HL-60 (cell line): ENCODE measurements around the genes HSFX2, MTMR1, CSAG2 and ZNF185.

- RRBS: no CpG with 5 or more reads among the region's 4 CpGs
Measured at GRCh38 chrX:148459157-148459751, 41.2 kb upstream of the AFF2 start.

GRCh38 chrX:149313896-149314467, 101.3 kb downstream of the ENSG00000287585 start:
- RRBS: no CpG with 5 or more reads among the region's 12 CpGs

GRCh38 chrX:149493522-149493968, 11.6 kb downstream of the IDS start:
- RRBS: no CpG with 5 or more reads among the region's 5 CpGs

DNA sequence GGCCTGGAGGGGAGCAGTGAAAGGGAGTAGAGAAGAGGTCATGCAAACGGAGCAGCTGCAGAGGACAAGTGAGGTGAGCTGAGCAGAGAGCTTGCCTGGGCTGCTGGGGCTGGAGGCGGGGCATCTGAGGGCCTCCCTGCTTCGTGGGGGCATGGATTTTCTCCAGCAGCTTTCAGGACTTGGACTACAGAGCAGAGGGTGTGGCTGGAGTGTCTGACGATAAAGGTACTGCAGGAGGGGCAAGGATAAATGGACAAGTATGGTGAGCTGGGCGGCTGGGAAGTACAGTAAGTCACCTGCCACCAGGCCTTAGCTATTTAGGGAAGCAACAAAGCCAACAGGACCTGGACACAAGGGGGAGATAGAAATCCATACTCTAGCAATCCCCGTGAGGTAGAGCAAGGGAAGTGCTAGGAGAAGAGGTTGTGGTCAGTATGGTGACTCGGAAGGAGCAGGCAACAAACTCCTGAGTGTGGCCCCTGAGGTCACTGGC, 11.1 kb downstream of the IDS start:
- RRBS: no CpG with 5 or more reads among the region's 7 CpGs

- RRBS: no CpG with 5 or more reads among the region's 23 CpGs
Measured at GRCh38 chrX:149595192-149595700, at the start of gene HSFX2. Gene HSFX2 (minus strand): TSS chrX:149595314.

DNA sequence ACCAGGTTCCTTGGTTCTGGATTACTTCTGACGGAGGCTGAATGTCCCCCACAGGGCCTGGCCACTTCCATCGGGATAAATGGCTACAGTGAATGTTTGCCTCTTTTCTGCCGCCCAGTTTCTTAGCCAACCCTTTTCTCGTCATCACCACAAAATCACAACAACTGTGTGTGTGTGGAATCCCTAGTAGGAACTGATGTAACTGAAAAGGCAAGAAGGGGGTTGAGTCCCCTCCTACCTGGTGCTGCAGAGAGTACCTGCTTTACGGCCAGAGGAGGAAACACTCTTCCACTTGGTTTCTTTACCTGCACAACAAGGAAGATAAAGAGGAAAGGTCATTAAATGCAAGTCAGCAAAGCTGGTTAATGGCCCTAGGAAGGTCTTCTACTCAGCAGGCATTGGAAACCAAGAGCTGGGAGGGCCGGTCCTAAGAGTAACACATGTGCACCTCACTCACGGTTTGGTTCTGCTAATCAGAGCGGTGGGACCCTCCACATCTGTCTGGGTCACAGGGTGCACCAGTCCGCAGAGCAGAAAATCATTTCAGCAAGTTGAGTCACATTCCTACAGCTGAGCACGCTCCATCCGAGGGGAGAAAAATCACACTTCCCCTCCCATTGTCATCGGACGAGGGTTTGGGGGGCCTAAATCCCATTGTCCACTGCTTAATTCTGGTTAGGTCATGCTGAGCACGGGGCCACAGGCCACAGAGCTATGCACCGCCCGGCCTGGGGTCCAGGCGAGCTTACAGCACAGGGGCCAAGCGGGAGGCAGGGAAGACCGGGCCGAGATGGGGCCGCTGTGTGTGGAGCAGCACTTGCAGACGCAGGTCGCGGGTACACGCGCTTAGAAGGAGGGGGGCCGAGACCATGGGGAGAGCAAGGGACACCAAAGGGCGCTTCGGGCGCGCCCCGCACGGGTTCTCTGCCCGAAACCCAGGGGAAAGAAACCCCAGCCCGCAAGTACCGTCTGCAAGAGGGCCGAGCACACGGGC, 818 bp downstream of the EOLA2 start:
- RRBS: 6% methylated on average over 4 of the region's 38 CpGs

- RRBS: 100% methylated on average over 1 of the region's 8 CpGs
Measured at GRCh38 chrX:150298203-150298965, 64.7 kb upstream of the MAMLD1 start.

DNA sequence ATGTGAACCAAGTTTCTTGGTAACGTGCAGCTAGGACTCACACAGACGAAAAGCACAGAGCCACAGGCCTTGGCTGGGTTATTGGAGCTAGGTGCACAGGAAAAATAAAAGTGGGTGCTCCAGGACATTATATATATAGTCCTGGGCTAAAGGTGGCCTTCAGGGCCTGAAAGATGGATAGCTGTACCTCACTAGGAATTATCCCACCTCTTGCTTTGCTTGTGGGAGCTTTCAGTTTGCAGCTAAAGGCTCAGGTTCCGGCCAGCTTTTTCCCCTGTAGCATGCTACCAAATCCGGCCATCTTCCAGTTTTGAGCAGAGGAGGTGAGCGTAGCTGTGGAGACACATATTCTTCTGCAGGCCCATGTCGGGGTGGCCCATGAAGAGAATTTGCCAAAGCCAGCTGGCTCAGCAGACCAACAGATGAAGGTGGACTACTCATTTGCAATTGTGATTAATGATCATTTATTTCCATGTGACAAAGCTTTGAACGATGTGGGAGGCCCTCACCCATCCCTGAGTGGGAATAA, 87.7 kb upstream of the MTM1 start:
- RRBS: no CpG with 5 or more reads among the region's 7 CpGs

GRCh38 chrX:150566544-150567308, 1.7 kb upstream of the MTM1 start:
- RRBS: no CpG with 5 or more reads among the region's 4 CpGs

- RRBS: no CpG with 5 or more reads among the region's 3 CpGs
Measured at GRCh38 chrX:150692297-150692533, 981 bp upstream of the MTMR1 start.

- RRBS: 3% methylated on average over 39 of the region's 112 CpGs
Measured at GRCh38 chrX:150693084-150694162, at the start of gene MTMR1. Gene MTMR1 (plus strand): TSS chrX:150693396.

- RRBS: no CpG with 5 or more reads among the region's 11 CpGs
Measured at GRCh38 chrX:150966069-150966408, 17.1 kb upstream of the HMGB3 start.

GRCh38 chrX:150966535-150966774, 16.7 kb upstream of the HMGB3 start:
- RRBS: no CpG with 5 or more reads among the region's 2 CpGs

GRCh38 chrX:150967696-150968211, 15.4 kb upstream of the HMGB3 start:
- RRBS: 98% methylated on average over 5 of the region's 11 CpGs

DNA sequence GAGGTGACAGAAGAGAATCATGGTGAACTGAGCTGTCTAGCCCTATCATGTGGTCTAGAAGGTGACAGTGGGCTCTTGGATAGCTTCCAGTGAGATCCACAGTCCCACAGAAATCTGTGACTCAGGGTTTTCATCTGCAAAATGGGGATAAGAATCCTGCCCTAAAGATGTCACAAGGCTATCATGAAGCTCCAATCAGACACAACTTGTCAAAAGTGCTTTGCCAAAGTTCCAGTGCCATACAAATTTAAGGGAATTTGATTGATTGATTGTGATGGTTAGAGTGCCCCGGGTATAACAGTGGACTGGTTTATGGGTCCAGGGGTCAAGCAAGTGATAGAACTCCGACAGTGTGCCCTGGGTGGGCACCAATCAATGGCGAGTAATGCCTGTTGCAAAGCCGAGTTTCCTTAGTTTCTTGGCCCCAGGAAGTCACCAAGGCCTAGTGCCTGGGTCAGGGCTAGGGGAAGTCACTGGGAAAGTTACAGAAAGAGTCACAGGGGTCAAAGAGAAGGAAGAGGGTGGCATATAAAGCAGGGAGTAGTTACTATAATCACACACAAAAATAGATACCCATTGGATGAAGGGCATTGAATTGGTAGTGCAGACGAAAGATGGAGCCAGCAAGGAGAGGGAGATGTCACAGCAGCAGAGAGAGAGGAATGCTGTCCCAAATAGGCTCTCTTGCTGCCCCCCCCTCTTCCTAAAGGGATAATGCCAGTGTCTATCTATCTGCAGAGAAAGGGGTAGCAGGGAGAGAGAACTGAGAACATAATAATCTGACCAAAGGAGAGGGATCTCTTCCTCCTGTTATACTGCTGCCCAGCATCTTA, 20.9 kb downstream of the GABRE start:
- RRBS: no CpG with 5 or more reads among the region's 5 CpGs

GRCh38 chrX:151984214-151985286, 10.1 kb upstream of the GABRE start:
- RRBS: no CpG with 5 or more reads among the region's 10 CpGs

DNA sequence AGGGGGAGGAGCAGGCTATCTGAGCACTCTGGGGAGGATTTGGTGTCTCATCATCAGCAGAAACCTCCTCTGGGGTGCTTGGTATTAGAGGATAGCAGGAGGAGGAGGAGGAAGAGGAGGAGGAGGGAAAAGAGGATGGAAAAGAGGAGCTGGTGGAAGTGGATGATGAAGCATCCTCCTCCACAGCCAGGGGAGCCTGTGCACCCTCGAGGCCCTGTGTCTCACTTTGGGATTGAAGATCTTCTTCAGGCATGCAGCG, 3.1 kb downstream of the MAGEA10 start:
- RRBS: no CpG with 5 or more reads among the region's 2 CpGs

- RRBS: no CpG with 5 or more reads among the region's 2 CpGs
Measured at GRCh38 chrX:152709223-152709651, at the start of gene CSAG2. Gene CSAG2 (minus strand): TSS chrX:152709273.

DNA sequence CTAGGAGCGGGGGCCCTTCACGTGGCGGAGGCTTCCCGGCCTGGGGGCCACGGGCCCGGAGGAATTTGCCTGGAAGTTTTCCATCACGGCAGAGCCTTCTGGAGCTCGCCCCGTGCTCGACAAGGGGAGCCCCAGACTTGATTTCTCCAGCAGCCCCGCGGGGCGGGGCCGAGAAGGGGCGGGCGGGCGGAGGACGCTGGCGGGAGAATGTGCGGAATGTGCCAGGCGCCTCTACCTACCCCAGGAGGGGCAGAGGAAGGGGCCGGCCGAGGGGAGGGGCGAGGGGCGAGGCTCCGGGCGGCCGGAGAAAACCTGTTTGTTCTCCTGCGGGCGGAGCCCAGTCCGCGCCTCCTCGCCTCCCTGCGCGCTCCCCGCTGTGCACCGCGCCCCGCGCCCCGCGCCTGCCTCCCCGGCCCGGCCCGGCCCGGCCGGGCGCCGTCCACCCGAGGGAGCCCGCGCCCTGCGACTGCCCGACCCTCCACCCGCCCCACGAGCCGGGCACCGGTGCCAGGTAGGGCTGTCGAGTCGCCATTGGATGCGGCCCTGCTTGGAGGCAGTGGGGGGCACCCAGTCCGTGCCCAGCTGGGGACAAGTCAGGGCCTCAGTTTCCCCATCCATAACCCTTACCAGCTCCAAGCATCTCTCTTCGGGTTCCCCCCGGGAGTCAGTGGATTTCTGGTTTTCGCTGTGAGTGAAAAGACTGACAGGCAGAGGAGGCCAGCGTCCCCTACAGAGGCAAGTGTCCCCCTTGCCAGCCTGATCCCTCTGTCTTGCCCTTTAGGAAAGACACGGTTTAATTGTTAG, at the start of gene ZNF185:
Gene ZNF185, plus strand, starts transcription at position 340 of the 804 bp plus-strand sequence.
- RRBS: 45% methylated on average over 15 of the region's 67 CpGs

DNA sequence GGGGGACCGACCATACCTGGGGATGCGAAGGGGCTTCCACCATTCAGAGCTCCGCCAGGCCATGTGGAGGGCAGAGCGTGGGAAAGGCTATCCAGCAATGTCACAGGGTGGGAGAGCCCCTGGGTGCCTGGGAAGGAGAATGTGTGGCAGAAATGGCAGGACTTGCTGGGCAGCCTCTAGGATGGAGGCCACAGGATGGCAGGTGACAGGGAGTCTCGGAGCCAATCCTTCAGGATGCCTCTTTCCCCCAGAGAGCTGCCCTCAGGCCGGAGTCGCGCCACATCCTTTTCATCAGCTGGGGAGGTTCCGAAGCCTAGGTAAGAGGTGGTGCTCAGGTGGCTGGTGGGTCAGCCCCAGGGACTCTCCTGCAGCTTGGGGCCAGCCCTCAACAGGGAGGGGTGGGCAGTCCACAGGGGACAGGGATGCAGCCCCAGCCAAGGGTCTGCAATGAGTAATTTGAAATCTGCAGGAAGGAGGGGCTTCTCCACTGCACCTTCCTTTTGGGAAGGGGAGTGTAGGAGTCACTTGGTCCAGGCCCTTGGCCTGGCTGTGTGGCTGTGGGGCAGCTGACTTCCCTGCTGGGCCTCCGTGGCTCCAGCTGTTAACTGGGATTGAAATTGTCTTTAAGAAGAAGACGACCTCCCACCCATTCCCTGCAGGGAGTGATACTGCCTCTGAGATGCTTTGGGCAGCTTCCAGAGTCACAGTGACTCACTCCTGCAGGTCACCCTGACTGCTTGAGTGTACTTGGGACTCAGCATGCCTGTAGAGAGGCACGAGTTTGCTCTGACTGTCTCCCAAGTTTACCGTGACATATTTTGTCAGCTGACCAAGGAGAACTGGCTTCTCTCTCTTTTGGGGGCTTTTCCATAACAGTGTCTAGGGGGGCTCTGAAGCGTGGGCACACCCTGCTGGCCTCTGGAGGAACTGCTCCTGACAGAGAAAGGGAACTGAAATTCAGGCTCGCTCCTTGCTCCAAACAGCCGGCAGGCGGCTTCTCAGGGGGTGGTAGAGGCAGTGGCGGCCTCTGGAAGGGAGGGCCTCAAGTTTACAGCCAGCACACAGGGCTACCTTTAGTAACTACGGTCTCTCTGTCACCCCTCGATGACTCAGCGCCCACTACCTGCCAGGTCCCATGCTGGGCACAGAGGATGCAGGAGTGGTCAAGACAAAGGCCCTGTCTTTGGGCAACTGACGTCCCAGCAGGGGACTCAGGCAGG, 17.4 kb downstream of the ZNF185 start:
- RRBS: no CpG with 5 or more reads among the region's 22 CpGs